Measurements from ENCODE around the genes LDOC1, FMR1NB and MAMLD1.

- CAGE, long polyA plus RNA: no peak
- RRBS: 11% methylated on average over 1 of the region's 25 CpGs
Observed at GRCh38 chrX:139691378-139691837, 16.6 kb downstream of the MCF2 start.

DNA sequence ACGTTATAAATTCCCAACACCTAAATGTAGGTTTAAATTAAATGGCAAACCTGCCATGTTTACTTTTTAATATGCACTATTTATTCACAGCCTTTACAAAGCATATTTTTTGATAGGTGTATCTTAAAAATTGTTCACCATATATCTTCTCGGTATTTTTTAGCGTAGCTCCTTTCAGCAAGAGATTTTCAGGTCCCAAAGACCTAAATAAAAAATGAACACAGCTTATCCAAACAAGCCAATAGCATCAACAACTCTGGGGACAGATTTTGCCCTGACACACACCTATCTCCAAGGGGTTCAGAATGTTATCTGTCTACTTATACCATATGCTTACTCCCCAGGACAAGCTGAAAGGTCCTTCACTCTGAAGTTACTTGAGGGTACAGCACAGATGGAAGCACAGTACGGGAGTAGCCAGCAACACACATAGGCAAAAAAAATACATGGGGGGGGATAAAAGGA is 90.6 kb upstream of the MCF2 start:
- CAGE, long polyA plus RNA: no peak
- RRBS: no CpG with 5 or more reads among the region's 4 CpGs

DNA sequence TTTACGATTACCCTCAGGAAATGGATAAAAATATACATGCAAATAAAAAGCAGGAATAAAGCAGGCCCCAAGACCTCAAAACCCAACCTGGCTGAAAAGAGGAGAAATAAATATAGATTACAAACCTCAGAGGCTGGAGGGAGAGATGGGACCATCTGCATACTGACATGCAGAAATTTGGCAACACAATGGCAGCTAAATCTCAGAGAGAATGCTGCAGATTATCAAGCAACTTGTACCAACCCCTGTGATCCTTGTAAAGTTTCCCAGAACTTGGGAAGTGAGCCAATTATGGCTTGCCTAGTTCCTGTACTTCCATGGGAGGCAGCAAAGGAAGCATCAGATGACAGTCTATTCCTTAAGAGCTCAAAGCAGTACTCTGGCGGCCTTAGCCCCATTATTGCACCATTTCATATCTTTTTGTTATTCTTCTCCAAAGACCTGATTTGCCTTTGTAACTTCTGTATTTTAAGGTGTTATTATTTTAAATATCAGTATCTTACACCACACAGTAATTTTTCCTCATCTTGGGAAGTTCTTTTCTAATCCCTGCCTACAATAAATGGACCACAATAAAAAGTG is 100.7 kb downstream of the ATP11C start:
- CAGE, long polyA plus RNA: no peak
- RRBS: no CpG with 5 or more reads among the region's 2 CpGs

DNA sequence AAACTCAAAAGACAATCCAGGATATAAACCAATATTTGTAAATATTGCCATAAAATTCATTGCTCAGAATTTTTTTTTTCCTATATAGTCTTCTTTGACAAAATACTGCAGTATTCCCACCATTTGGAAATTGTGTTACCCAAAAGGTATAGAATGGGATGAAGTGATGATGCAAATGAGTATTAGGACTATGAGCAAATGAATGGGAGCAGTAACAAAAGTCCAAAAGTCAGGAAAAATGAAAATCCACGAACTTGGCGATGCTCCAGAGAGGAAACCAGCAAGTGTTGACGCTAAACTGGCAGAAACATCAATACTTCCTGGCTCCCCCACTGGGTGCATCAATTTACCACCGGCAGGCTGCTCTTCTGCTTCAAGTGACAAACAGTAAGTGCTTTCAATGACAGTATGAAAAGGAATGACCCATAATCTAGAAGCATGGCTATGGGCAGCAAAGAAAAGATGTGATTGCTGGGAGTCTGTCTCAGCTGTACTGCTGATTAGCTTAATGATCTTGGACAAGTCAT is 8.9 kb downstream of the ATP11C start:
- CAGE, long polyA plus RNA: no peak
- RRBS: no CpG with 5 or more reads among the region's 4 CpGs

- CAGE, long polyA plus RNA: no peak
- RRBS: 12% methylated on average over 8 of the region's 69 CpGs
Observed at GRCh38 chrX:140505161-140506220, 622 bp upstream of the SOX3 start.

GRCh38 chrX:140712571-140713536 is 208.0 kb upstream of the SOX3 start:
- CAGE, long polyA plus RNA: no peak
- RRBS: no CpG with 5 or more reads among the region's 20 CpGs

GRCh38 chrX:141176580-141177654 is at the start of gene LDOC1:
TSS of gene LDOC1 (minus strand) at chrX:141177129.
- CAGE, long polyA plus RNA: start-site peak on the minus strand at chrX:141177086-141177139, 545 and 506 reads in 2 replicates
- RRBS: 28% methylated on average over 38 of the region's 84 CpGs

DNA sequence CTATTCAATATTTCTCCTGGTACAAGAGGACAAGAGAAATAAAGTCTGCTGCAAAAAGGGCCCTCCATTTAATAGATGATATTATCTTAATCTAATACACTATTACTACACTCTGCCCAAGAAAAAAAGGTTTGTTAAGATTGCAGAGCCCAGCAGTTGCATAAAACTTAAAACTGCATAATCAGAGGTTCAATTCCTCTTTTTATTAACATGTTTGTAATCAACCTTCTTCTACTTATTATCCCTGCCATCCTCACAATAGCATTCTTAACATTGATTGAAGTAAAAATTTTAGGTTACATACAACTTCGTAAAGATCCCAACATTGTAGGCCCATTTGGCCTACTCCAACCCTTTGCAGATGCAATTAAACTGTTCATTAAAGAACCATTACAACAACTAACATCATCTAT is 84.4 kb downstream of the SPANXN3 start:
- CAGE, long polyA plus RNA: no peak
- RRBS: no CpG with 5 or more reads among the region's 1 CpG

- CAGE, long polyA plus RNA: no peak
- RRBS: no CpG with 5 or more reads among the region's 5 CpGs
Observed at GRCh38 chrX:147877557-147878223, 34.0 kb upstream of the FMR1 start.

DNA sequence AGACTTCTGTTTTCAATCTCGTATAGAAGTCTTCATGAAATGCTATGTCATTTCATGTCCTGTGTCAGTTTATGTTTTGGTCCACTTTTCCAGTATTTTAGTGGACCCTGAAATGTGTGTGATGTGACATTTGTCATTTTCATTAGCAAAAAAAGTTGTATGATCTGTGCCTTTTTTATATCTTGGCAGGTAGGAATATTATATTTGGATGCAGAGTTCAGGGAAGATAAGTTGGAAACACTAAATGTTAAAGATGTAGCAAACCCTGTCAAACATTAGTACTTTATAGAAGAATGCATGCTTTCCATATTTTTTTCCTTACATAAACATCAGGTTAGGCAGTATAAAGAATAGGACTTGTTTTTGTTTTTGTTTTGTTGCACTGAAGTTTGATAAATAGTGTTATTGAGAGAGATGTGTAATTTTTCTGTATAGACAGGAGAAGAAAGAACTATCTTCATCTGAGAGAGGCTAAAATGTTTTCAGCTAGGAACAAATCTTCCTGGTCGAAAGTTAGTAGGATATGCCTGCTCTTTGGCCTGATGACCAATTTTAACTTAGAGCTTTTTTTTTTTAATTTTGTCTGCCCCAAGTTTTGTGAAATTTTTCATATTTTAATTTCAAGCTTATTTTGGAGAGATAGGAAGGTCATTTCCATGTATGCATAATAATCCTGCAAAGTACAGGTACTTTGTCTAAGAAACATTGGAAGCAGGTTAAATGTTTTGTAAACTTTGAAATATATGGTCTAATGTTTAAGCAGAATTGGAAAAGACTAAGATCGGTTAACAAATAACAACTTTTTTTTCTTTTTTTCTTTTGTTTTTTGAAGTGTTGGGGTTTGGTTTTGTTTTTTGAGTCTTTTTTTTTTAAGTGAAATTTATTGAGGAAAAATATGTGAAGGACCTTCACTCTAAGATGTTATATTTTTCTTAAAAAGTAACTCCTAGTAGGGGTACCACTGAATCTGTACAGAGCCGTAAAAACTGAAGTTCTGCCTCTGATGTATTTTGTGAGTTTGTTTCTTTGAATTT is 31.6 kb upstream of the FMR1NB start:
- CAGE, long polyA plus RNA: no peak
- RRBS: no CpG with 5 or more reads among the region's 4 CpGs

GRCh38 chrX:147981074-147981455 is at the start of gene FMR1NB:
TSS of gene FMR1NB (plus strand) at chrX:147981337.
- CAGE, long polyA plus RNA: no peak
- RRBS: 89% methylated on average over 6 of the region's 24 CpGs

DNA sequence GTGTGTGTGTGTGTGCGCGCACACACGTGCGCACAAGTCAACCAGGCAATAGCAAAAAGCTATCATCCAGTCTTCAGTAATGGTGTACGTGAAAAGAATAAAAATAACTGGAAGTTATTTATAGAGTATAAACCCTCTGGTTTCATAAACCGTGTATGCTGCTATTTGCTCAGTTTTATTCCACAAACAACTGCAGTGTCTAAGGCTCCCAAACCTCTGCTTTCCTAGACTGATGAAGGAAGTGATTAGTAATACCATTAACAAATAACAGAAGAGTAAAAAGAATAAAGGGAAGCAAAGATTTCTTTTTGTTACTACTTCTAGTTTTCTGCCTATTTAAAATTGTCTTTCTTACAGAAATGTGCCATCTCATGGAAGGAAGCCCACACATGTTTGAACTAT is 76.9 kb downstream of the AFF2 start:
- CAGE, long polyA plus RNA: no peak
- RRBS: no CpG with 5 or more reads among the region's 6 CpGs

GRCh38 chrX:149541279-149541905 is 580 bp downstream of the EOLA1 start:
- CAGE, long polyA plus RNA: no peak
- RRBS: 19% methylated on average over 4 of the region's 35 CpGs

DNA sequence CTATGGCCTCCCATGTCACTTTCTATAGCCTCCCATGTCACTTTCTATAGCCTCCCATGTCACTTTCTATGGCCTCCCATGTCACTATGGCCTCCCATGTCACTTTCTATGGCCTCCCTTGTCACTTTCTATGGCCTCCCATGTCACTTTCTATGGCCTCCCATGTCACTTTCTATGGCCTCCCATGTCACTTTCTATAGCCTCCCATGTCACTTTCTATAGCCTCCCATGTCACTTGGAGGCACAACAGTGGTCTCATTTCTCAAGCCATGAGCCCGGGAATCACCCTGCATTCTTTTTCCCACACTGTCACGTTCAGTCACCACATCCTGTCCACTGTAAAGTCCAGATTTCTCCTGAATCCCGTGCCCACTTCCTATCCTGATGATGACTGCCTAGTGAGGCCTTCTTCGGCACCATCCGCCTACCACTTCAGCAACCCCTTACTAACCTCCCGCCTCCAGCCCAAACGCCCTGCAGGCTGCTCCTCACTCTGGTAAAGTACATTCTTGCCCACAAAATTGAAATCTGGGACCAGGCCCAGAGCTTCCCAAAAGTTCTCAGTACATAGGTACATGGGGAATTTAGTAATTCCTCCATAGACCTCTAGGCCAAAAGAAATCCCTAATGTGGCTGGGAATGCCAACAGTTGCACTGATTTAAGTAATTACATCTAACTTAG is 10.4 kb upstream of the HSFX2 start:
- CAGE, long polyA plus RNA: no peak
- RRBS: no CpG with 5 or more reads among the region's 7 CpGs

DNA sequence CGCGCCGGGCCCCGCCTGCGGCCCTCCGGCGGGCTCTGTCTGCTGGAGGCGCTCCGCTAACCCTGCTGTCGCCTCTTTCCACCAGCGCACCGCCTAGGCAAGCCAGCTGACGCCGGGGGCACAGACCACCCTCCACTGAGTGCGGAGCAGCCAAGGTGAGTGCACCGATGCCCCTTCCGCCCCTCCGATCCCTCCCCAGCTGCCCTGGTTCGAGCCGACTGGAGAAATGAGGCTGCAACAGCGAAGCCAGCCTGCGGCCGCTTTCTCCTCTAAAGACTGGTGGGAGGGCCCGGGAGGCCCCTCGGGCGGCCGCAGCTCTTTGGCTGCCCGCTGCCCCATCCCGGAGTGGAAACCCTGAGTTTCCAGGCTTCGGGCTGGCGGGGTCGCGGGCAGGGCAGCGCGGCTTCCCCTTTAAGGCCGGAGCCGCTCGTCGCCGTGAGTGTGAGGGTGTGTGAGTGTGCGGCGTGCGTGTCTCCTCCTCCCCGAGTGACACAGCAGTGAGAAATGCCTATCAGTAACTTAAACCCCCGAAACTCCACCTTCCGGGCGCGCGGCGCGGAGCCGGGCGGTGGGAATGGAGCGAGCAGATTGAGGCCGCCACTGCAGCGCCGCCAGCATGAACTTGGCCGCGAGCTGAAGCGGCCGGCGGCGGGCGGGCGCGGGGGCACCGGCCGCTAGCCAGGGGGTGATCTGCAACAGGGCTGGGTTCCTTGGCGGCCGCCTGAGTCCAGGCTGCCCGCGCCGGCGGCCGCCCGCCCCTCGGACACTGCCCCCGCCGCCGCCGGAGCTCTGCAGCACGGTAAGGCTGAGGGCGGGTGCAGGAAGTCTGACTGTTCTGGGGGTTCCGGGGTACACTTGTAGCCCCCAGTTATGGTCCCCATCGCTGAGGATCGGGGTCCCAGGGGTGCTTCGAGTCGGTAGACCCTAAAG is at the start of gene MAMLD1:
Gene MAMLD1, plus strand, starts transcription at position 586 of the 930 bp plus-strand sequence.
- CAGE, long polyA plus RNA: no peak
- RRBS: 20% methylated on average over 56 of the region's 88 CpGs

DNA sequence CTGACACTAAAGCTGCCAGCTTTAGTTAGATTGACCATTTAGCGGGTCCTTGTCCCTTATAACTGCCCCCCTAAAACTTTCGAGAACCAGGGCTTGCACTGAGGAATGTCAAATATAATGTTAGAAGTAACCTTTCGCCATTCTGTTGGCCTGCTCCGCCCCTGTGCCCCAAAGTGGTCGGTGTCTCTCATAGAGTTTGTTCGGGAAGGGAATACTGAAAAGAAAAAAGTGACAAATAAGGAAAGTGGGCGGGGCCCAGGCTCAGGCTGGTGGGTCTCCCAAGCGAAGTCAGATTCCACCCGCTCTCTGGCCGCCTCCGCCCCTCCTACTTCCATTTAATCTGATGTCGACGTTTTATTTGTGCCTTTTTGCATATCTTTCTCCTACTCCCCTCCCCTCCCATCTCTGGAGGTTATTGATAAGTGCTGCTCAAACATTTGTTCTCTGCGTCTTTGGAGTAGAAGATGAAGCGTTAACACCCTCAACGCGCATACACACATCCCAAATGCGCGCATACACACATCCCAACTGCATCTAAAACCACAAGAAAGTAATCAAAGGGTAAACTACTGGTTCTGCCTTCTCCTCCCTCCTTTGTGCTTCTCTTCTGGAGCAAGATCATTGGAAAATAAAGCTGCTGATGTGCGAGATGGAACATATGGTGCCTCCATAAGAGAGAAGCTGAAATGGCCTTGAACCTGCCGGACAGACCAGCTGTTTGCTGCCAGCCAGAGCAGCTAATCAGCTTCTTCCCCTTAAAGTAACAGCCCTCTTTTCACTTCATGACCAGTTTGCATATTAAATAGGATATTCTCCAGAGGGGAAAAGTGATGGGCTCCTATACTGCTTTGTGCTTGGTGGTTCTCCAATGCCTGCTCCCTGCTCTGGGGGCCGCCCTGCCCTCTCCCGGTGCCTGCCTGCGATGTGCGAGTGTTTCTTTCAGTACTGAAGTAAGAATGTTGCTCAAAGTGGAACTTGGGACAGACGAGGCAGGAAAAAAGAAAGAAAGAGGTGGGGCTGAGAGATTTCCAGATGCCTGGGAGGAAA is 3.1 kb downstream of the MAMLD1 start:
- CAGE, long polyA plus RNA: no peak
- RRBS: no CpG with 5 or more reads among the region's 26 CpGs

DNA sequence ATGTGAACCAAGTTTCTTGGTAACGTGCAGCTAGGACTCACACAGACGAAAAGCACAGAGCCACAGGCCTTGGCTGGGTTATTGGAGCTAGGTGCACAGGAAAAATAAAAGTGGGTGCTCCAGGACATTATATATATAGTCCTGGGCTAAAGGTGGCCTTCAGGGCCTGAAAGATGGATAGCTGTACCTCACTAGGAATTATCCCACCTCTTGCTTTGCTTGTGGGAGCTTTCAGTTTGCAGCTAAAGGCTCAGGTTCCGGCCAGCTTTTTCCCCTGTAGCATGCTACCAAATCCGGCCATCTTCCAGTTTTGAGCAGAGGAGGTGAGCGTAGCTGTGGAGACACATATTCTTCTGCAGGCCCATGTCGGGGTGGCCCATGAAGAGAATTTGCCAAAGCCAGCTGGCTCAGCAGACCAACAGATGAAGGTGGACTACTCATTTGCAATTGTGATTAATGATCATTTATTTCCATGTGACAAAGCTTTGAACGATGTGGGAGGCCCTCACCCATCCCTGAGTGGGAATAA is 87.7 kb upstream of the MTM1 start:
- CAGE, long polyA plus RNA: no peak
- RRBS: no CpG with 5 or more reads among the region's 7 CpGs

- CAGE, long polyA plus RNA: no peak
- RRBS: no CpG with 5 or more reads among the region's 4 CpGs
Observed at GRCh38 chrX:150566544-150567308, 1.7 kb upstream of the MTM1 start.

GRCh38 chrX:150692534-150692747 is 755 bp upstream of the MTMR1 start:
- CAGE, long polyA plus RNA: no peak
- RRBS: no CpG with 5 or more reads among the region's 3 CpGs

- CAGE, long polyA plus RNA: no peak
- RRBS: no CpG with 5 or more reads among the region's 6 CpGs
Observed at GRCh38 chrX:150872771-150873293, 25.6 kb downstream of the CD99L2 start.

Data from osteoblast (primary cell).